Measurements from ENCODE around the gene MED13L.

DNA sequence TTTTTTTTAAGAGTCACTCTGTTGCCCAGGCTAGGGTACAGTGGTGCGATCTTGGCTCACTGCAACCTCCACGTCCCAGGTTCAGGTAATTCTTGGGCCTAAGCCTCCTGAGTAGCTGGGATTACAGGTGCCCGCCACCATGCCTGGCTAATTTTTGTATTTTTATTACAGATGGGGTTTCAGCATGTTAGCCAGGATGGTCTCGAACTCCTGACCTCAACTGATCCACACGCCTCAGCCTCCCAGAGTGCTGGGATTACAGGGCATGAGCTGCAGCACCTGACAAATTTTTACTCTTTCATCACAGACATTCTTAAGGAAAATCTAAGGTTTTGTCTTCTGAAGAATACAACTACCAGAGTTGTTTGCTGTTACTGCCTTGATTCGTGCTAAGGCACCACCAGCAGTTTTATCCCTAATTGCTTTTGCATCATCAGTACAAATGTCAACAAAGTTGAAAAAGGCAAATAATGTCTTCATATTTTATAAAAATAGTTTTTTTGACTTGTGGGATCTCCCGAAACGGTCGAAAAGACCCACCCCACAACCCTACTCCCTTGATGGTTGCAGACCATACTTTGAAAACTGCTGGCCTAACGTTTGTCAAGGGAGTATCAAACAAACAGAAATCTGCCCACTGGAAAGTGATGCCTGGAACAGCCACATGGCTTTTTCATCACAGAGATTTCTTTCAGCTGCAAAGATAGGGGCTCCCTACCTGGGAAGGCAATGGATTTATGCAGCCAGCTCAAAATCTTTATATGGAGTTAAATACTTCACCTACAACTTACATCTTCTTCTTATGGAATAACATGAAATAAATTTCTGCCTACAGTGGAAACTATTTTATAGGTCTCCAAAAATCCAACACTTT lies 106.6 kb downstream of the MED13L start:
- CAGE, long polyA plus RNA, result no peak
- RRBS, result no CpG with 5 or more reads among the region's 10 CpGs

DNA sequence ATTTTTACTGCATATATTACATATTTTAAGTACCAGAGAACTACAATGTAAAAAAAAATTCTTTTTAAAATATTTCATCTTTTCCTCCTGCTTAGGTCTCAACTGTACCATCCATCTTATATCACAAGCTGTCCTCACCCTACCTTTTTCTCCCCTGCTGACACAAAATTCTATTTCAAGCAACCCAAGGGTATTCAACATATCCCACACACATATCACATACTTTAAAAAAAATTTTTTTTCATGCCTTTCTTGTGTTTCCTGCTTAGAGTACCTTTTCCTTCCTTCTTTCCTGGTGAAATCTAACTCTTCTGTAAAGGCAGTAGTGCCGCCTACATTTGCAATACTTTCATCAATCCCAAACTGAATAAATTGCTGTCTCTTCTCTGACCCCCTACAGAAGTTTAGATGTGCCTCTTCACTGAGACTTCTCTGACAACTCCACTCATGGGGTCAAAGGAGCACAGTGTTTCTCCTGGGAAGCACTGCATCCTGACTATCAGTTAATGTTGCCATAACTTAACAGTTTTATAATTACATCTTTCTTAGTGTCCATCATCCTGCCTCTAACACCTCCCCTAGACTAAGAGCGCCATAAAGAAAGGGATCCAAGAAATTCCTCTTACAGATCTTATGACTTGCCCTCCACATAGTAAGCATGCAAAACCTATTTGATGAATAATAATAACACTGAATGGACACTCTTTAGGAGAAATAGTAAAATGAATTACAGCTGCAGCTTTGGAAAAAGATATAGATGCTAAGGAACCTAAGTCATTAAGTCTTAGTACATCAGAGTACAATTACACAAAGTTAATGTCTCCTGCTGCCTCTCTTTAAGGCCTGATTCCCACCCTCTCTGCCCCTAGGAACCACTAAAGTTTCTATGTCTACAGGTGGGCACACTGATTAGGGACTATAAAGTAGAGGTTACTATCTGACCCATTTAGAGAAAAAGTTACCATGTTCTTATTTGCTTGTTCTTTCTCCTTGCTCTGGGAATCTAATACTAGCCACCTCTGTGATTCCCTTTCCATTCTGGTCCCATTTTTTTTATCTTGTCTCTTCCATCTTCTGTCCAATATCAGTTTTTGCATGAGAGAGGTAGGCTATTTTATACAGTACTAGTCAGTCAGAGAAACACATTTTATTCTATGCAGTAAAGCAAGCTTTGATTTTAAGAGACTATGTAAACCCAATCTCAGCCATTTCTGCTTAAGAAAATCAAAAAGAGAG lies 79.0 kb downstream of the MED13L start:
- CAGE, long polyA plus RNA, result no peak
- RRBS, result no CpG with 5 or more reads among the region's 2 CpGs

DNA sequence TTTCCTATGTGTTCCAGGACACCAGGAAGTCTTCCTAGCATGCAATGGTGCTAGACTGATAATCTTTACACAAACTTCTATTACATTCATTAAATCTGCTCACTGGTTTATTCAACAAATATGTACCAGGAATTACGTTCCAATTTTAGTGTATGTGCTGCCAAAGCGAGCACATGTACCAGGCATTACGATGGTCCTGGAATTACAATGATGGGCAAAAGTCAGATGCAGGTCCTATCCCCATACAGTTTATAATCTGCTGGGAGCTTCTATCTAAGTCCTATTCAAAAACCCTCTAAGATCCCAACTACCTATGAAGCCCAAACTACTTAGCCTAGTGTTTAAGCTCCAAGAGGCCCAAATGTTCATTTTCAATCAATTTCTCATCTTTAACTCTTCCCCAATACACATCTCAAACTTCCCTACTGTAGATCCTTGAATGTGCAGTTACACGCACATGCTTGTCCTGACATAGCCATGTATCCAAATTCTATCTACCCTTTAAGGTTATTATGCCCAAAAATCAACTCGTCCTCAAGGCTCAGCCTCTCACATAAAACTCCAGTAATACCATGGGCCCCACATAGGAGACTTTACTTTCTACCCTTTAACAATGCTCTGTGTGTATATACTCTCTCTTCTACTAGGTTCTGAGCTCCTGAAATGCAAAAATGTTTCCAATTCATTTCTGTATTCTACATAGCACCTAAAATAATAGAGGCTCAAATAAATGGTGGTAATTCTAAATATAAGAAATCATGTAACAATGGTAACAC lies 53.4 kb downstream of the MED13L start:
- CAGE, long polyA plus RNA, result no peak
- RRBS, result no CpG with 5 or more reads among the region's 5 CpGs

DNA sequence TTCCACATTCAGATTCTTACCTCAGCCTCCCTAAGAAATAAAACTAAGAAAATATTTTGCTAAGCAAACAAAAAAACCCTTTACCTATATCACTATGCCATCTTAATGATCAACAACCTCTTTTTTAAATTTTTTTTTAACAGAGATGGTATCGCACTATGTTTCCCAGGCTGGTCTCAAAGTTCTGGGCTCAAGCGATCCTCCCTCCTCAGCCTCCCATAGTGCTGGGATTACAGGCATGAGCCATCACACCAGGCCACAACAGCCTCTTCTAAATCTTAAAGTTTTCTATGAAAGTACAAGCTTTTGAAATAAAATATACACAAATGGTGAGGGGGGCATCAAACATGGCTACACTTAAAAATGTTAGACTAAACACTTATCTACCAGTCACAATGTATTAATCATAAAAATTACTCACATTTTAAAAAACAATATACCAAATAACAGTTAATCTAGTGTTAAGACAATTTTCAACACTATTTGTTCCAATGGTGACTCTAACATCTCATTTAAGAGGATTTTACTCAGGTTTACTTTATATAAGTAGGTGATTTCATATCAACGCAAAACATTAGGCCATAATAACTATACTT lies 48.6 kb downstream of the MED13L start:
- CAGE, long polyA plus RNA, result no peak
- RRBS, result no CpG with 5 or more reads among the region's 3 CpGs

DNA sequence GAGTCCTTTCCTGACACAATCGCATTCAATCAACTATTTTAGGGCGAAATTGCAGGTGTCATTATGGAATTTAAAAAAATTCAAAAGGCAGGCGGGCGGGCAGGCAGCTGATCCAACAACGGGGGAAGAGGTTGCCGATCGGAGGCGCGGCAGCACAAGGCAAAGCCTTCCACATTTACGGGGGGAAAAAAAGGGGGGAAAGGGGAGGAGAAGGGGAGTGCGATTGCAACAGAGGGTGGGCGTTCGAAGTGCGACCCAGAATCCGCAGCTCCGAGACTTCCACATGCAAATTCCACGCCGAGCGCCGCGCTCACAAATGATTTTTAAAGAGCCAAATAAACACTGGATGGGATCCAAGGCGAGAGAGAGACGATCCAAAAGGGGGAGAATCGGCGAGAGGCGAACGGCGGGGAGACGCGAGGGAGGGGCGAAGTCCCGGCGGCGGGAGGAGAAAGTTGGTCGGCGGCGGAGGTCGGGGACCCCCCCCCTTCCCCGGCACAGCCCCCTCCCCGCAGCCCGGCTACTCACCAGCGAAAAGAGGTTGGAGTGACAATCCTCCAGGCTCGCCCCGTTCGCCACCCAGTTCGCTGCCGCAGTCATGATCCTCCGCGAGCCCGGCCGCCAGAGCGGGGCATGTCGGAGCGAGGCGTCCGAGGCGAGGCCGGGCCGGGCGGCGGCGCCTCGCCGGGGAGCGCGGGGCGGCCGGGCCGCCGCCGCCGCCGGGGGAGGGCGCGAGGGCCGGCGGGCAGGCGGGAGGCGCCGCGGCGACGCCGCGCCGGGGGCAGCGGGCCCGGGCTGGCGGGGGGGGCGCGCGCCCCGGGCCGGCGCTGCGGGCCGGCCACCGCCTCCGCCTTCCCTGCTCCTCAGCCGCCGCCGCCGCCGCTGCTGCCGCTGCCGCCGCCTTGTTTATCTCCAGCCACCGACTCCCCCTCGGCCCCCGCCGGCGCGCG lies 686 bp downstream of the MED13L start:
- CAGE, long polyA plus RNA, result no peak
- RRBS, result 1% methylated on average over 38 of the region's 114 CpGs

DNA sequence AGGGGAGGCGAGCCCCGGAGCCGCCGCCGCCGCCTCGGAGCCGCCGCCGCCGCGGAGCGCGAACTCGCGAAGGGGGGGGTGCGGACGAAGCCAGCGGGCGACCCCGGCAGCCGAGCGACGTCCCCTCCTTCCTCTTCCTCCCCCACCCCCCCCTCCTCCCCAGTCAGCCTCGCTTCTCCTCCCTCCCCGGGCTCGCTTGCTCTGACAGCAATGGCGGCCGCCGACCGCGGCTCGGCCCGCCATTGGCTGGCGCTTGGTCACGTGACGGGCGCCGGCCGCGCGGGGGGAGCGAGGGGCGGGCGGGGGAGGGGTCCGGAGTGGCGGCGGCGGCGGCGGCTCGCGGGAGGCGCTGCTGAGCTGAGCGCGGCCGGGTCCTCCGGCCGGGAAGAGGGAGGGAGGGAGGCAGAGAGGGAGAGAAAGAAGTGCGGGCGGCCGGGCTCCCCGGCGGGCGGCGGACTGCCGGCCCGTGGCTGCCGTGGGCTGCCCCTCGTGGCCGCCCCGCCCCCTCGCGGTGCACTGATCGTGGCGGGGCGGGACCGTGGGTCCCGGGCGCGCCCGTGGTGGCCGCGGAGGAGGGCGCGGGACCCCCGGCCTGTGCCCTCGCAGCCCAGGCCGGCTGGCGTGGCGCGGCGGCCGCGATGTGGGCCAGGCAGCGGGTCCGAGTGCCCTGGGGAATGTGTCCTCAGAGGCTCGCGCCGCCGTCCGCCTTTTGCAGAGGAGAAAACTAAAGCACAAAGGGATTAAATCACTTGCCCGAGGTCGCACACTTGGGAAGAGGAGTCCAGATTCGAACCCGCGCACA lies at the start of gene MED13L:
MED13L (minus strand) TSS at position 212 of the 802 bp plus-strand sequence.
- CAGE, long polyA plus RNA, result no peak
- RRBS, result 1% methylated on average over 59 of the region's 107 CpGs

- CAGE, long polyA plus RNA, result no peak
- RRBS, result no CpG with 5 or more reads among the region's 2 CpGs
Measured at GRCh38 chr12:116360927-116361215, 83.4 kb upstream of the MED13L start.

DNA sequence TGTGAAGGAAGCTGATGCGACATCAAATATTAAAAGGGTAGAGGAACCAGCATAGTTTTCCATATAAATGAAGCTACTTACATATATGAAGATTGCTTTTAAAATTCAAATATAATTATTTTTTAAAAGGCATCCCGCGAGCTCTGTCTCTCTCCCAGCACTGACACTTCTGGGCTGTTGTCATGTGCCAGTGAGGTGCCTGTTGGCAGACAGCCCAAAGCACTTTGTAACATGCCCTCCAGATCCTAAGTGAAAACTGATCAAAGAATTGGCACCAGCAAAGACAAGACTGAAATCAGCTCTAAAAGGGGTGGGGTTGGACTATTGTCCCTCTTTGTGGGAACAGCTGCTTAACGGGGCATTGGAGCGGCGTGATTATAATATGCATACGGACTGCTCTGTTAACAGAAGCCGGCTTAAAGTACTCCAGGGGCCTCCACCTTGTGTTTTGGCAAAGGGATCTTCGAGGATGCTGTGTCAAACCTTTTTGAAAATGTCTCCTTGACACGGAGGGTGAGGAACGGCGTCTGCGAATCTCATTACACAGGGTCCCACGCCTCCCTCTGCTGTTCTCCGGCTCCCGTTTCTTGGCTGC lies 44.6 kb downstream of the SPRING1 start:
- CAGE, long polyA plus RNA, result no peak
- RRBS, result 0% methylated on average over 2 of the region's 16 CpGs

GRCh38 chr12:116717243-116718335 lies 20.3 kb downstream of the SPRING1 start:
- CAGE, long polyA plus RNA, result no peak
- RRBS, result 38% methylated on average over 5 of the region's 29 CpGs

GRCh38 chr12:116855839-116856532 lies 25.3 kb downstream of the HRK start:
- CAGE, long polyA plus RNA, result no peak
- RRBS, result 80% methylated on average over 1 of the region's 15 CpGs

DNA sequence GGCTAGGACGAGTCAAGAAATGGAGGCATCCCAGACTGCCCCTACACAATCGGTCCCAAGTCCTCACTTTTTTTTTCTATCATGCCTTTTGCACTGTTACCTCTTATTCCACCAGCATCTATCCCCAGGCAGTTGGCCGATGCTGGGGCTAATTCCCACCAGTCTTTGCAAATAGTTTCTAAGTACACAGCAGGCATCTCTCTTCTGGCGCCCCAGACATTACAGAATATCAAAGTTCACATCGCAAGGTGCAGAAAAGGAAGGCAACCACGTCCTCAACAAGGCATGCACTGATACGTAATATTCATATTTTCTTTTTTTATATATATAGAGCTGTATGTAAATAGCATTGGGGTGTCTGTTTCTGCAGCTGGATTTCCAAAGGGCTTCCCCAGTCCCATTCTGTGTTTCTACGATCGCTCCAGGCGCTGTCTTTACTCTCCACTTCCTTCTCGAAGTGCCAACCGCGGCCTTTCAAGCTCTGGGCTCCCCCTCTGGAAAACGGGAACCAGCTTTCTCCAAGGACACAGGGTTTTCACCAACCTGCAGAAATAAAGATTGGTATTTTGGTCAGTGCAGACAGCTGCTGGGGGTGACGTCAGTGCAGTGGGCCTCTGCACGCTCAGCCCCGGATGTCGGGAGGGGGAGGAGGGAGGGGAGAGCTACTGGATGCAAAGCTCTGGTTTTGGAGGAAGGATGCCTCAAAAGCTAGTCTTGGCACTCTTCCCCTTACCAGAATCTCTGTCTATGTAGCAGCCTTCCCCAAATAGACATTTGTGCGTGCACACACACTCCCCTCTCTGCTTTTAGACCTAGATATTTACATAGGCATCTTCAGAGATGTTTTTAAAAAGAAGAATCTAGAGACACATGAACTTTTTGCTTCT lies 20.1 kb downstream of the HRK start:
- CAGE, long polyA plus RNA, result no peak
- RRBS, result no CpG with 5 or more reads among the region's 19 CpGs

- CAGE, long polyA plus RNA, result no peak
- RRBS, result no CpG with 5 or more reads among the region's 11 CpGs
Measured at GRCh38 chr12:117005244-117005835, 93.9 kb downstream of the TESC start.

DNA sequence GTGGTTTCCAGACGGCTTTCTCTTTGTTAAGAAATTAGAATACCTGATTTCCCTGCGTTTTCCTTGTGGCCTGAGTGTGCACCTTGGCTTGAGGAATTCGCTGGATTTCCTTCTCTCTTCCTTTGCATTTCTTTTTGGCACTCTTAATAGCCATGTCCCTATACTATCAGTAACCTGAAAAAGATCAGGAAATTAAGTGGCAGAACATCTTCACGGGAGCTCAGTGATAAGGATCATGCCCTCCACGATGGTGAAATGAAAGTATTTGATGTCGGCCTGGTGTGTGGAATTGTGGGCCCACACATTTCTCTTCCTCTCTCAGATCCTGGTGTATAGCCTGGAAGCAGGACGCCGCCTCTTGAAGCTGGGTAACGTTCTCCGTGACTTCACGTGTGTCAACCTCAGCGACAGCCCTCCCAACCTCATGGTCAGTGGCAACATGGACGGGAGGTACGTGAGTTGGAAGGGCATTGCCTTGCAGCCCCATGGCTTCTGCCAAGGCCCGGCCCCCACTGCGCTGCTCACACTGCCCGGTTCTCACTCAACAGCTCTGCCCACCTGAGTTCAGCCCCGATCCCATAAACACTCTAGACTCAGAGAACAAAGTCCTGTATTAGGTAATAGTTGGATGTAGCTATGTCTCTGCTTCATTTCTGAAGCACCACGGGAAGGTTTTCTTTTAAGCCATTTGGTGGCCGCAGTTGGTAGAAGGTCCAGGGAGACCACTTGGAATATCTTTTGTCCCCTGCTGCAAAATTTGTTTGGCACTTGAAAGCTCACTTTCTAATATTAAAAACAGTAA lies 89.0 kb downstream of the TESC start:
- CAGE, long polyA plus RNA, result no peak
- RRBS, result no CpG with 5 or more reads among the region's 20 CpGs

- CAGE, long polyA plus RNA, result no peak
- RRBS, result no CpG with 5 or more reads among the region's 16 CpGs
Measured at GRCh38 chr12:117042152-117042717, 57.0 kb downstream of the TESC start.

DNA sequence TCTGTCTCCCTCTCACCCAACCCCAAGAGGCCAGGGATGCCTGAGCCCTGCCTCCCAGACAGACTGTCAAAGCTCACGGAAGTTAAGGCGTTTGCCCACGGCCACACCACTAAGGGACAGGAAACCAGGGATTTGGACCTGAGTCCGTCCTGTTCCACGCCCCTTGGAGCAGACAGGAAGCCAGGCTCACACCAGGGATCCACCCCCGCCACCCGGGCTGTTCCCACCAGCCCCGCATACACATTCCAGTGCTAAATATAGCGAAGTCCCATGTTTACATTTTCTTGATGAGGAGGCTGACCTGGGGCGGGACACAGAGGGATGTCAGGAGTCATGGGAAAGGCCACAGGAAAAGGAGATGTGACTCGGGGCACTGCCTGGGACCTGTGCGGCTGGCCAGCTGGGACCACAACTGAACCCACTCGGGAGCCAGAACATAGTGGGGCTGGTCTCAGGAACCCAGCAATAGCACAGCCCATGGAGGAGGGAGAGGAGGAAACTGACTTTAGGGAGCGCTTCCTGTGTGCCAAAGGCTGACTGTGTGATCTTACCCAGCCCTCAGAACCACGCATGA lies 51.0 kb downstream of the TESC start:
- CAGE, long polyA plus RNA, result no peak
- RRBS, result no CpG with 5 or more reads among the region's 15 CpGs

GRCh38 chr12:117051360-117051999 lies 47.7 kb downstream of the TESC start:
- CAGE, long polyA plus RNA, result no peak
- RRBS, result no CpG with 5 or more reads among the region's 13 CpGs

- CAGE, long polyA plus RNA, result no peak
- RRBS, result no CpG with 5 or more reads among the region's 11 CpGs
Measured at GRCh38 chr12:117093489-117093942, 5.7 kb downstream of the TESC start.

- CAGE, long polyA plus RNA, result no peak
- RRBS, result no CpG with 5 or more reads among the region's 6 CpGs
Measured at GRCh38 chr12:117580690-117580950, 219.2 kb upstream of the NOS1 start.

GRCh38 chr12:117686678-117687615 lies 281.8 kb downstream of the KSR2 start:
- CAGE, long polyA plus RNA, result no peak
- RRBS, result no CpG with 5 or more reads among the region's 15 CpGs

DNA sequence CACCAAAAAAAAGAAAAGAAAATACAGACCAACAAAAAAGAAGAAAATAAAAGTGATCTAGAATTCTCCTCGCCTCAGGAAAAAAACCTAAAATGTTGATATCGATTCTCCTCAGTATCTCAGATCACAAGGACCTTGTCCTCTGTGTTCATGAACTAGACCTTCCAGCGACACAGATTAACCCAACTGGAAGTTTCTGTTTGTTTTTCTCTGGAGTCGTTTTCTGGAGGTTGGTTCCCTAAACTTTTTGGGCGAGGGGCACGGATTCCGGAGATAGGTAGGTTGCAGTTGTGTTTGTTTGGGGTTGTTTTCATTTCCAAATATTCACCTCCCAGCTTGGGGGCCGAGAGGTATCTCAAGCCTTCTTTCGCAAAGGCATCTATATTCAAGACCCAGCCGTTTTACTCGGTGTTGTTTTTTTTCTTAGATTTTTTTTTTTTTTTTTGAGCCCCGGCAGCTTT lies 513 bp upstream of the RFC5 start:
- CAGE, long polyA plus RNA, result no peak
- RRBS, result no CpG with 5 or more reads among the region's 12 CpGs